Measurements from ENCODE around the genes FMC1 and TBXAS1.

DNA sequence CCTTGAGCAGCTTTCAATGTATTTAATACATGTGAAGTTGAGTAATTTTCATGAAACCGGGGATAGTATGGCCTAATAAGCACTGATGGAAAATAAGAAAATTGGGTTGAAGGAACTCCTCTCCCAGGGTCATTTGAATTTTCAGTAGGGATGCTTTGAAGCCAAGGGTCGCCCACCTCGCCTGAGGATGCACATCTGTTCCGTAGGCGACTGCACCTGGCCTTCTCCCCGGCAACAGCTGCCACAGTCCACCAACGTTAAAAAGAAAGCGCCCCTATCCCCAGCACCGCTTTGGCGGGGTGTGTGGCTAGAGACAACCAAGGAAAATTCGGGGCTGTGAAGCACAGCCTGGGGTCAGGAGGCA lies 1.1 kb downstream of the ZC3HAV1L start:
- PRO-cap: no peak

- PRO-cap: no peak
Measured at GRCh38 chr7:139058635-139059370, 23.0 kb upstream of the ZC3HAV1L start.

- PRO-cap: no peak
Measured at GRCh38 chr7:139094980-139095834, 14.3 kb downstream of the ZC3HAV1 start.

DNA sequence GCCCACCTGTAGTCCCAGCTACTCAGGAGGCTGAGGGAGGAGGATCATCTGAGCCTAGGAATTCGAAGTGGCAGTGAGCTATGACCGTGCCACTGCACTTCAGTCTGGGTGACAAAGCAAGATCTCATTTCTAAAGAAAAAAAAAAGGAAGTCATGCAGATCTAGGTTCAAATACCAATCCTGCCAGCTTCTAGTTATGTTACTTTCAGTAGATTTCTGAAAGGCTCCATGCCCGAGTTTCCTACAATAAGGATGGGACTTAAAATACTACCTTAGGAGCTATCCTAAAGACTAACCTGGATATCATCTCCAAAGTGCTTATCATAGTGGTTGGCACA lies 4.5 kb downstream of the ZC3HAV1 start:
- PRO-cap: no peak

DNA sequence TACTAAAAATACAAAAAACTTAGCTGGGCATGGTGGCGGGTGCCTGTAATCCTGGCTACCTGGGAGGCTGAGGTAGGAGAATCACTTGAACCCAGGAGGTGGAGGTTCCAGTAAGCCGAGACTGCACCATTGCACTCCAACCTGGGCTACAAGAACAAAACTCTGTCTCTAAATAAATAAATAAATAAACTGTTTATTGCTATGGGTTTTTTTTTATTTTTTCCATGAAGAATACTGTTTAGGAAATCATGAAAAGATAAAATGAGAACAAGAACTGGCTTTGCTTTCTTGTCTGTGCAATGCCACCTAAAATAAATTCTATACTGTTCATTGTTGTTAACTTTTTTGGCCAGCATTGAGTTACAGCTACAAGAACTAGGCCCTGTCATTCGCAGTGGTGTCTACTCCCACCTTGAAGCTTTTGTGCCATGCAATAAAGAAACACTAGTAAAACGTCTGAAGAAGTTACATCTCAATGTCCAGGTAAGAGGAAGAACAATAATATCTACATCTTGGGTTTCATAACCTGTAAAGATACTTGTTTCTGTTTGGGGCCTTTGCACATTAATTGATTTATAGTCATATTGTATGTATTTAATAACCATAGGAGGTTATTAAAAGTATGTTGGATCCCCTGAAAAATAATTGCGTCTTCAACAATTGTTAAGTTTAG lies 38.1 kb downstream of the UBN2 start:
- PRO-cap: no peak

GRCh38 chr7:139340870-139341941 lies at the start of gene FMC1:
Gene FMC1, plus strand, starts transcription at chr7:139341337.
- PRO-cap: bidirectional peak, plus-strand start at chr7:139341343, minus-strand start at chr7:139341247; bidirectional peak, plus-strand start at chr7:139341824, minus-strand start at chr7:139341687

DNA sequence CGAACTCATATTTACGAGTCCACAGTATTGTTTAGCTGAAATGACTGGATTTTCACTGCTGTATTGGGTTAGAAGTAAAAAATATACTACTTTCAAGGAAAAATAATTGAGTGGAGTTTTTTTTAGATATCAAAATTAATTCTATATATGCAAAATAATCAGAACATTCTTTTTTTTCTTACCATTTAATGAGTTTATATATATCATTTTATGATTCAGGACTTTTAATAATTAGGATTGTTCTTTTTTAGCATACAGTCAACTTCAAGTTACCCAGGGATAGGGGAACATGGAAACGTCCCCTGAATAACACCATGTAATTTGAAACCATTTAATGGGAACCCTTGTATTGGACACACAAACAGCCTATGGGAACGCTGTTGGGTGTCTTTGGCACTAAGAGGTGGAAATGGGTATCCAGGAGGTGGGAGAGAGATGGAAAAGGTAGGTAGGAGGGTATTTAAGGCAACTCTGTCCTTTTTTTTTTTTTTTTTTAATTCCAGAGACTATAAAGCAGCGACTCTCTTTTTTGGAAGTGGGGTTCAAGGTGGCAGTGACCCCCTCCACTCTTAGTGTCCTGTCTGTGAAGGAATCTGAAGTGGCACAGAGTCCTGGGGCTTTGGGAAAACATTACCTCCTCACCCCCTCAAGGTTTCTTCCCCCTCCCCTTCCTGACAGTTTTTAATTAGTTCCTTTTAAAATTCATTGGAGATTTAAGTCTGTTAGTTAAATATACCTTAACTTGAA lies 2.6 kb downstream of the LUC7L2 start:
- PRO-cap: no peak

DNA sequence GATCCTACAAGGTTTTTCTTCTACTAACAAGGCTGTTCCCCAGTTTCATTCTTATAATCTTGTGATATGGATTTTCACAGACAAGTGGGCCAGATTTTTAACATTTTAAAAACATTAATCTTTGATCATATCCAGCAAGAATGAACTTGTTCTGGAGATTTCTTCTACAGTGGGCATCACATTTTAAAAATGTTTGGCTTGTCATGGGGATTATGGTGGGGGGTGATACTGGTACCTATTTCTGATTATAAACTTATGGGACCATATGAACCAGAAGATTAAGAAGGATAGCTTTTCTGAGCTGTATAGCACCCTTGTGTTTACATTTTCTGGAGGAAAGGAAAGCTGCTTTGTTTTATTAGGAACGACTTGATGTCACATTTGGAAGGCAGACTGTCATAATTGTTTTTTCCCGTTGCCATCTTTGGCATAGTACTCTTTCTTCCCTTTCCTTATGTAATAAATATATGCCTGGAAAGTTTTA lies 9.9 kb downstream of the LUC7L2 start:
- PRO-cap: no peak

DNA sequence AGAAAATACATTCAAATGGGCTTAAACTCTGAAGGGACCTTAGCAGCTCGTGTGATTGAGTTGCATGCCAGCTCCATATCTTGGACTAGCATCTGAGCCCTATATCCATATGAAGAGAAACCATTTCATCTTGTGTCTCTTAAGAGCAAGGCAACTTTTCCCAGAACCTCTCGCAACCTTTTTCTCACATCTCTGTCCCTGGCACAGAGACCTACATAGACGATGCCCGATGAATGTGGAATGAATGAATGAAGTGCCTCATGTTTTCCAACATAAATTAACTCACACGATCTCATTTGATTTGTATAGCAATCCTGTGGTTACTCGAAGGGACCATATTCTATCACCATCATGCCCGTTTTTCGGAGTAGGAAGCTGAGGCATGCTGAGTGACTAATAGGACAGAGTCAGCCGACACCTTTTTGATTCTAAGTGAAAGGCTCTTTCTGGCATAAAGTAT lies 55.9 kb downstream of the KLRG2 start:
- PRO-cap: no peak

GRCh38 chr7:139563346-139564469 lies 40.2 kb downstream of the CLEC2L start:
- PRO-cap: no peak

GRCh38 chr7:139648241-139649596 lies 125.2 kb downstream of the CLEC2L start:
- PRO-cap: no peak

- PRO-cap: no peak
Measured at GRCh38 chr7:139672781-139673728, 104.7 kb downstream of the HIPK2 start.

DNA sequence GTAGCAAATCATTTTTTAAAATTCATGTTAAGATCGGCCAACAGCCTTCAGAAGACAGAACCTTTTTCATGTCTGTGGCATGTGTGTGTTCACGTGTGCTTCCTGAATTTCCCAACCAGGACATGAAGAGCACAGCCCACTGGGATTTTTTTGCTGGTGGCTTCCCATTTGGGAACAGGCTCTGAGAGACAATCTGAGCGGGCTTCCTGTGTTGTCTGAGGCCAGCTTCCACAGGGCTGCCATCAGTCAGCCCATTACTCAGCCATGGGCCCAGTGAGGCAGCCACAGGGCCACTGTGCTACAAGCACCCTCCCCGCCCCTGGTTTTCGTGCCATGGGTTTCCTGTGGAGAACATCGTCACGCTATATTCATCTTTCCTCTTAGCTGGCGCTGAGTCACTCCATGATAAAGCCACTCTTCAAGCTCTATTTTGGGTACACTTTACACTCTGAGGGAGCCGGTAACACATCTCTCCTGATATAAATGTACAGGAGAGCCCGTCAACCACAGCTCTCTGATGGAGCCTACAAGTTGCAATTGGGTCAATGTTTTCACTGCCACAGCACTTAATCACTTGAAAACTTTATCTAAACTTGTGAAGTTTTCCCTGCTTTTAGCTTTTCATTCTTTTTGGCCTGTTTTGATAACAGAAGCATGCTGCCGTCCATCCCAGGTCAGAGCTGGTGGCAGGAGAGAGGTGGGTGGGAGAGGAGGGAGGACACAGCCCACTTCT lies 97.0 kb downstream of the HIPK2 start:
- PRO-cap: bidirectional peak, plus-strand start at position 437 of the sequence, minus-strand start at position 256 of the sequence

GRCh38 chr7:139687910-139688639 lies 89.7 kb downstream of the HIPK2 start:
- PRO-cap: no peak

GRCh38 chr7:139693955-139694864 lies 83.6 kb downstream of the HIPK2 start:
- PRO-cap: no peak

DNA sequence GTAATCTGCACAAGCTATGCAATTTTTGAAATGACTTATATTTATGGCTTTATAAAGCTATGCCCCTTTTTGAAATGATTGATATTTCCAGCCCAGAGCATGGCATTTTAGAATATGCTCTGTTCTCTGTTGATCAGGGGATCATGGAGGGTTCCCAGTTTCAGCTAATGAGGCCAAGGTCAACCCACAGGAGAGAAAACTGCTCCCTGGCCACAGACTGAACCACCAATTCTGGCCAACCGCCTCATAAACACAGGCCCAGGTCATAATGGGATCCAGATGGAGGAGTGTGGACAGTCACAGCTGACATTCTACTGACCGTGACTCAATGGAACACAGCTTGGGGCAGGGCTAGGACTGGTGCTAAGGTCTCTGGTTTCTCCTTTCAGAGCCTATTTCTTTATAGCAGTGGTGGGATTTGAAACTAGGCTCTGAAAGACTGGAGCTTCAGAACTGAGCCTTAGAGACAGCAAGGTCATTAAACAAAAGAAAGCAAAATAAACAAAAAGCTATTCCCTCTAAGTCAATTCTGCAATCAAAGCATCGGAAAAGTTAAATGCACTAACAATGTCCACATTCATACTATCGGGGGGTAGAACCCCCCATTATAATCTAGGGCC lies 68.3 kb downstream of the HIPK2 start:
- PRO-cap: no peak

GRCh38 chr7:139746421-139747114 lies 31.2 kb downstream of the HIPK2 start:
- PRO-cap: no peak

GRCh38 chr7:139828989-139830254 lies at the start of gene TBXAS1:
Gene TBXAS1, plus strand, starts transcription at chr7:139829264.
- PRO-cap: bidirectional peak, plus-strand start at chr7:139829224, minus-strand start at chr7:139829089; bidirectional peak, plus-strand start at chr7:139829326, minus-strand start at chr7:139829303; bidirectional peak, plus-strand start at chr7:139829747, minus-strand start at chr7:139829598

- PRO-cap: no peak
Measured at GRCh38 chr7:139842304-139843195, 13.5 kb downstream of the TBXAS1 start.

DNA sequence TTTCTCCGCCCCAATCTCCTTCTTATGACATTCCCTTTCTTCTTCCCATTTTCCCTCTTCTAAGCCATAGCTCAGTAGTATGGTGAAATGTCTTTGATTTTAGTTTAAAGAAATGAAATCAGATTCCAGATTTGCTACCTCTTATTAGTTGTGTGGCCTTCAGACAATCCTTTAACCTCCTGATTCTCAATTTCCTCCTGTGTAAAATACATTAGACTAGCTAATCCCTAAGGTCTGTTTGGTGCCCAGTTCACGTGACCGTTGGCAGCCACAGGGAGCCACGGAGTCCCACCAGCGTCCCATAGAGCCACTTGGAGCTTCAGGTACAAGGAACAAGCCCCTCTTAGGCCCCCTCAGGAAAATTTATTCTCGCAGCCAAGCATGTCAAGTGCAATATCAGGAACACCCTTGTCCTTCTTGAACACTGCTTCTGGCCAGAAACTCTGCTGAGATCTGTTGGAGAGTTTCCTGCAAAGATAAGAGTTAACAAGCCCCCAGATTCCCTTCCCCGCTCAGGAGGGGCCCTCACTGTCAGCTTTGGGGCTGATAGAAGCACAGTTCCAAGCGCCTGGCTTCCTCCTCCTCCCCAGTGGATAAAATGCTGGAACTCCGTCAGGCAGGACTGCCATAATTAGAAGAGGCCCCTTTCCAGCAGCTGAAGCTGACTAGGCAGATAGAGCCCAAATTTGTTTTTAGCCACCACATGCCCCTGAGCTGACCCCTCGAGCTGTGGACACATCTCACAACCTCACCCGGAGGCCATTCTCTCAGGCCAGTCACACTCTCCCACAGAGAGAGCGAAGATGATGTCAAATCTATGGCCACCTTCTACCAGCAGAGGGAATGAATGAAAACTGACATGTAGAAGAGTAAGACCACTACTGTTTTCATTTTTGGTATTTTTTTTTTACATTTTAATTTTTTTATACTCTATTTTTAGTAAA lies 89.3 kb downstream of the TBXAS1 start:
- PRO-cap: no peak